LHCN-M2 (cell line): ENCODE results near the genes RDH14 and SDC1.

DNA sequence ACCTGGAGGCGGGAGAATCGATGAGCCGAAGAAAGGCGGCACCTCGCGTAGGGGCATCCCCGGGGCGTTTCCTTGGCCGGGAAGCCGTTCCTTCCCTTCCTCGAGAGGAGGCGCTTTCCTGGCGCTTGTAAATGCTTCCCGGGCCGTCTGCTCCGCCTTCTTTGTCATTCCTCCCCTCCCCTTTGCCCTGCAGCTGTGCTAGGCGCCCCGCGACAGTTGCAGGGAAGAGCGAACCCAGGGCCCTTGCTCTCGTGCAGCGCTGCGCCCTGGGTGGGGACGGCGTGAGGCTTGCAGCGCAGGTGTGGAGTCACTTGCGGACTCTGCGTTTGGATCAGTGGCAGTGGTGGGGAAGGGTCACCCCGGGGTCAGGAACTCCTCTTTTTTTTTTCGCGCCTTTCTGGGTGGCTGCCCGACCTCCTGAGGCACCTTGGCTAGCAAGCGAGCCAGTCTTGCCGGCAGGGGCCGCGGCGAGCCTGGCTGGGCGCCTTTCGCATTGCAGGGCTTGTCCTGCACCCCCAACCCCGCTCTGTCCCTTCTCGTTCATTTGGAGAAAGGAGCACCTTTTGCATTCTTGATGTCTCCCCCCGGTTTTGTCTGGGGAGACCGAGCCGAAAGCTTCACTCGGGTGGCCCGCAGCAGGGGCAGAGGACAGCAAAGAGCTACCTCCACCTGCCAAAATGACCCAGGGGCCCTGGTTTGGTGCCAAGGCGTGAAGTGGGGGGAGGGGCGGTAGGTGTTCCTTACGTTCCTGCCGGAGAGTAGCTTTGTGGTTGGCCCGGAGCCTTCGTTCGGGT is 893 bp downstream of the KCNS3 start:
- RAMPAGE, long total RNA, result no peak

DNA sequence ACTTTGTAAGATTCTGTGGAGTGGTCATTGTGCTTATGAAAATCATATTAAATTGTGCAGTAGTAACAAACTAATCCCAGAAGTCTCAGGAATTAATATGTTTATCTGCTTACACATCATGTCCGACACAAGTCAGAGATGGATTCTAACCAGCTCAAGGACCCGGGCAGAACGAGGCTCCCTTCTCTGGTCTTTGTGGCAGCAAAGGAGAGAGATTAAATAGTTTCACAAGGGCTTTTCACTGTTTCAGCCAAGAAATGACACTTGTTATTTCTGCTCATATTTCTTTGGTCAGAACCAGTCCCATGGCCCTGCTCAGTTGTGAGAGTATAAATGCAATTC is 104.6 kb downstream of the RDH14 start:
- RAMPAGE, long total RNA, result no peak

GRCh38 chr2:18559606-18559676 is 1.0 kb downstream of the RDH14 start:
- RAMPAGE, long total RNA, result no peak

- RAMPAGE, long total RNA, result no peak
Measured at GRCh38 chr2:18560552-18561016, at the start of gene RDH14. Gene RDH14, minus strand, starts transcription at chr2:18560653.

GRCh38 chr2:18992036-18992298 is 366.5 kb downstream of the OSR1 start:
- RAMPAGE, long total RNA, result no peak

GRCh38 chr2:19540610-19541235 is 182.3 kb upstream of the OSR1 start:
- RAMPAGE, long total RNA, result no peak

DNA sequence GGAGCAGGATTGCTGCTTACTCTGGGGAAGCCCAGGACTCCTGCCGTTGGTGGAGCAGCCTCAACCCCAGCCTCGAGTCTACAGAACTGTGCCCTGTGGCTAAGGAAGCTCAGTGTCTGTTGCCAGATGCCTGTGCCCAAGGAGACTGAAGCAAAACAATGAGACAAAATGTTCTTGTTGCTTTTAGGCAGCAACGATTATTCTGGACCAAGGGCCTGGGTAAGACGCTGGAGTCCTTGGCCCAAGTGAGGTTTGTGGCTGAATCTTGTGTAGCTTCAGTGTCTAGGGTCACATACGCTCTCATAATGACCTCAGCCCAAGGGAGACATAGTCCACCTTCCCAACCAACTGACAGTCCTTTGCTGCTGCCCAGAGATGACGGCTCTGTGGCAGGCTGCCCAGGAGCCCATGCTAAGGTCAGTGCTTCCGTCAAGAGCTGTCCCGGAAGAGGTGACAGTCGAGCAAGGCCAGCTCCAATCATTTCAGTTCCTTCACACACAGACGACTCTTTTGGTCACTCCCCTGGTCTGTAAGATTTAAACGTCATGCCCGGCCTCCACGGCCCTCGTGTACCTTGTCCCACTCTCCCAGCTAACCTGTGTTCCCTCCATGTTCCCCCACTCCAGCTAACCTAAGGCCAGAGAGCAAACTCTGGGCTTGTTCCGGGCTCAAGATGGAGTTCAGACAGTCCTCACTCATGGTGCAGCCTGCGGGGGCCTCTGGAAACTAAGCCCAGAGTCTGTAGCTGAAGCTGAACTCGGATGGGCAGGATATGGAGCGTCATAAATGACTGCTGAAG is 223.7 kb downstream of the TTC32 start:
- RAMPAGE, long total RNA, result no peak

- RAMPAGE, long total RNA, result no peak
Measured at GRCh38 chr2:20062551-20063033, 11.2 kb upstream of the LAPTM4A start.

GRCh38 chr2:20091216-20092032 is 40.0 kb upstream of the LAPTM4A start:
- RAMPAGE, long total RNA, result no peak

GRCh38 chr2:20148614-20149424 is 76.1 kb downstream of the SDC1 start:
- RAMPAGE, long total RNA, result no peak

GRCh38 chr2:20205762-20206839 is 18.8 kb downstream of the SDC1 start:
- RAMPAGE, long total RNA, result no peak

- RAMPAGE, long total RNA, result no peak
Measured at GRCh38 chr2:20207872-20208968, 16.7 kb downstream of the SDC1 start.

- RAMPAGE, long total RNA, result no peak
Measured at GRCh38 chr2:20220834-20221615, 3.9 kb downstream of the SDC1 start.

DNA sequence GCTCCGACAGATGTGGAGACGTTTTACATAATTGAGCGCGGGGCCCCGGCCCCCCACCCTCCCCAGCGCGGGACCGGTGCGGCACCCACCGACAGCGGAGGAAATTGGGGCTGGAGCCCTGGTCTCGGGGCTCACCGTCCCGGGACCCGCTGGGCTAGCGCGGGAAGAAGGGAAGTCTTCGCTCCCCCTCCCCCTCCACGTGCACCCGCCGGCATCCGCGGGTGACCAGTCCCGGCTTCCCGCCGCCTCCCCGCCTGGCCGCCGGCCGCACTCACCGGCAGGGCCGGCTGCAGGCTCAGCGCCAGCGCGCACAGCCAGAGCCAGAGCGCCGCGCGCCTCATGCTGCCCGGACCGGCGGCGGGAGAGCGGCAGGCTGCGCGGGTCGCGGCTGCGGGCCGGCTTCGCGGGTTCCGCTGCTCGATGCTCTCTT is 388 bp downstream of the SDC1 start:
- RAMPAGE, long total RNA, result no peak

DNA sequence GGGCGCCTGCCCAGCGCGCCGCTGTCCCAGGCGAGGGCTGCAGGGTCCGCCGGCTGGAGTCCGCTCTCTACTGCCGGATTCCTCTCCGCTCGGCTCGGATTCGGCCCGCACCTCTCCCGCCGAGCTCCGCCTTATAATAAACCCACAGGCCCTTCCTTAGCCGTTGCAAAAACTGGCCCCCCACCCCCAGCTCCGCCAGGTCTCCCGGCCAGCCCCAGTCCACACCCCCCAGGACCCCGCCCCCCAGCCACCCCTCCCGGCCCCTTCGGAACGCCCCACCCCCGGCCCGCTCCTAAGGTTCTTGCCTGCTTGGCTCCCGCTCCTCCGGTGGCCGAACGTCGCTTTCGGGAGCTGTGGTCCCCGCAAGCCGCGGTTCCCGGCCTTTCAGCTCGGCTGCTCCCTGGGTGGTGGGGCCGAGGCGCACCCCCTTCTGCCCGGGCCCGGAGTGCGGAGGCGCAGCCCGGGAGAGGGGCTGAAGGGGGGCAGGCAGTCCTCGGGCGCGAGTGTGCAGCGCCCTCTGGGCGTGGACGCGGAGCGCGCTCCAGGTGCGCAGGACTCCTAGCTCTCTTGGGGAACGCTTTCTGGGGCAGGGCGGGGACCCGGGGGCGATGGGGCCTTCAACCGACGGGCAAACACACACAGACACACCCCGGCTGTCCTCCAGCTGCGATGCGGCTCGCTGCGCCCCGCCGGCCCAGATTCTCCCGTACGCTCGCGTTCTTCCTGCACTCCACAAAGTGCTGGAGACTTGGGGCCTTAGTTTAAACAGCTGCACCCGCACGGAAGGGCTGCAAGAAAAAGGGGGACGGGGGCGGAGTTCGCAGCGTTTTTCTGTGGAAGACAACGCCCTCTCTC is at the start of gene SDC1:
SDC1 (minus strand) TSS at position 174 of the 855 bp plus-strand sequence.
- RAMPAGE, long total RNA, result no peak

- RAMPAGE, long total RNA, result no peak
Measured at GRCh38 chr2:20236522-20237074, 11.7 kb upstream of the SDC1 start.

DNA sequence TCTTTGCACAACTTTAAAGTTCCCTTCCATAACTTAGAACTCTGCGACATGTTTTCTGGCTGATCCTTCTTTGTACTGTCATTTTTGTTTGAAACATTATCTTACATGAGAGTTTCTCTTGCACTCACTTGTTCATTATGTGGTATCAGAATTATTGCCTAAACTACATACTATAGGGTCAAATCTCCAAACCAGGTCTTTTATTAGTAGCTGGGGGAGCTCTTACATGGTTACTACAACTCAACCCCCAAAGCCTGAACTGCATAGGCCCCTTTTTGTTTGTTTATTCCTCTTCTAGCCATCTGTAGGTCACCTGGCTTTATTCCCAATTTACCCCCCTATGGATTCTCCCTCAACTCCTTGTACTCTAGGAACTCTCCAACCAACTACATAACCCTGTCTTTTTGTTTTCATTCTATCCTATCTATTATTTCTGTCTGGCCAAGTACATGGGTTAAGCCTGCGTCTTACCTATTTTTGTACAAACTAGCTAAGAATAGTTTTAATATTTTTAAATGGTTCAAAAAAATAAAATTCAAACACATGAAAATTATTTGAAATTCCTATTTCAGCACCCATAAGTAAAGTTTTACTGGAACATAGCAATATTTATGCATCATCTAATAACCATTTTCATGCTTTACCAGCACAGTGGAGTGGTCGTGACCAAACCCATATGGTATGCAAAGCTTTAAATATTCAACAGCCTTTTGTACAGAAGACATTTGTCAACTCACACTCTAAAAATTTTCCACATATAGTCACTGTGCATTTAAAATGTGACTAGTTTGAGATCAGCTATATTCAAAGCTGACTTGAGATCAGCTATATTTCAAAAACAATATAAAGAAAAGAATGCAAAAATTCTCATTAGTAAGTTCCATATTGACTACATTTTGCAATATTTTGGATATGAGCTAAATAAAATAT is 46.5 kb downstream of the PUM2 start:
- RAMPAGE, long total RNA, result no peak

- RAMPAGE, long total RNA, result no peak
Measured at GRCh38 chr2:20447424-20447667, 472 bp downstream of the RHOB start.

- RAMPAGE, long total RNA, result no peak
Measured at GRCh38 chr2:20451344-20451797, 4.5 kb downstream of the RHOB start.

GRCh38 chr2:20495967-20496520 is 49.2 kb downstream of the RHOB start:
- RAMPAGE, long total RNA, result no peak